Ishikawa (cell line): ENCODE measurements around the genes KRT6A, KRT73, RARG and MFSD5.

DNA sequence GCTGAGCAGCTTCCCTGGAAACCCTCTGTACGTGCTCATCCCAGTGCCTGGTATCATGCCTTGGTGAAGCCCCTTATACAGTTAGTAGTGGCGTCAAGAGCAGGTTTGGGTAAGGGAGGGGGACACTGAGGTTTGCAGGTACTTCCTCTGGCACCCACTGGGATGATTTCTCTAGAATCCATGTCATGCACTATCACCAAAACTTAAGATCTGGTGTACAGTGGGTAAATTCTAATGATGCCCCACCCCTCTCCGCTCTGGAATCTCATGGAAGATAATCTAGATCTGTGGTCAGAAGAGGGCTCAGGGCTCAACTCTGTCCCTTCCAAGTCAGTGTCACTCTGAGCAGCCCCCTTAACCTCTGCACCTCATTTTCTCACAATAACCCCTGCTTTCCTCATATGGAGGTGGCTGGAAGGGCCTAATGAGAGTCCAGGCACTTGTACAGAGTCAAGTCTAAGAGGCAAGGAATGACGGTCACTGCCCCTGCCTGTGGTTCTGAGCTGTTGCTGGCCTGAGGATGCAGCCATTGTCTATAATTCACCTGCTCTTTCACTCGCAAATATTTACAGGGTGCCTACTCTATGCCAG, 19.9 kb upstream of the KRT86 start:
- RRBS, result no CpG with 5 or more reads among the region's 5 CpGs

- RRBS, result no CpG with 5 or more reads among the region's 3 CpGs
These were observed 17.9 kb downstream of the KRT85 start for GRCh38 chr12:52349448-52349647.

DNA sequence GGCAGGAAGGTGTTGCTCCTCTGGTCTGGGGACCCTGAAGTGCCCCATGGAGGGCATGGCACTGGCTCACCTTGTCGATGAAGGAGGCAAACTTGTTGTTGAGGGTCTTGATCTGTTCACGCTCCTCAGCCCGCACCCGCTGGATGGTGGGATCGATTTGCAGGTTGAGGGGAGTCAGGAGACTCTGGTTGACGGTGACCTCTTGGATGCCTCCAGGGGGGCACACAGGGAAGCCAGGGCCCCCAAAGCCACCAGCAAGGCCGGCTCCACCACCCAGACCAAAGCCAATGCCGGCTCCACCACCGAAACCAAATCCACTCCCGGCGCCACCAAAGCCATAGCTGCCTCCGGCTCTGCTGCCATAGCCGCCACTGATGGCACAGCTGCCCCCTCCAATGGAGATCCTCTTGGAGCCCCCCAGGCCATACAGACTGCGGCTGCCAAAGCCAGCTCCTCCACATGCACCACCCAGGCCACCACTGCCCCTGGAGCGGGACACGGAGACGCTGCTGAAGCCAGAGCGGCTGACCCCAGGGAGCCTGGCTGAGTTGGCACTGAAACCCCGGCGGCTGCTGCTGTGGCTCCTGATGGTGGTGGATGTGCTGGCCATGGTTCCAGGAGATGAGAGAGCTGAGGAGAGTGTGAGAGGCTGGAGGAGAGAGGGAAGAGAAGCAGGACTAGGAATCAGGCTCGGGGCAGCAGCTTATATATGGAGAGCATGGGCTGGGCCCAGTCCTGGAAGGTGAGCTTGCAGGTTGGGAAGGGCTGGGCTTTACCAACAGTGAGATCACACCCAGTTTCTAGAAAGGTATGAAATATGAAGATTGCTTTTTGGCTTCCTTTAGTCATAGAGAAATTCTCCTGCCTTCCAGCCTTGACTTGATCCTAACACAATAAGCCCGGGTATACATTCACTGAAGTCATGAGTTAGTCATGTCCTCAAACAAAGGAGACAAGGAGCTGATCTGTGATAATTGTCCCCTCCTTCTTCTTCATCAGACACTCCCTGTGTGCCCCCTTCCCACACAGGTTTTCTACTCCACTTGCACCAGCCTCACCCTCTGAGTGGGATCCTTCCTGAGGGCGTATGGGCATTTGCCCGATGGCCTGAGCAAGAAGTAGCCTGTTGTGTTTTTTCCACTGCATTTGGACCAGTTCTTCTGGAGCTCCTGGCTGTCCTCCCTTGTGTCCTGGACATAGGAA, at the start of gene KRT6A:
KRT6A (minus strand) TSS at position 679 of the 1,203 bp plus-strand sequence.
- RRBS, result no CpG with 5 or more reads among the region's 24 CpGs

DNA sequence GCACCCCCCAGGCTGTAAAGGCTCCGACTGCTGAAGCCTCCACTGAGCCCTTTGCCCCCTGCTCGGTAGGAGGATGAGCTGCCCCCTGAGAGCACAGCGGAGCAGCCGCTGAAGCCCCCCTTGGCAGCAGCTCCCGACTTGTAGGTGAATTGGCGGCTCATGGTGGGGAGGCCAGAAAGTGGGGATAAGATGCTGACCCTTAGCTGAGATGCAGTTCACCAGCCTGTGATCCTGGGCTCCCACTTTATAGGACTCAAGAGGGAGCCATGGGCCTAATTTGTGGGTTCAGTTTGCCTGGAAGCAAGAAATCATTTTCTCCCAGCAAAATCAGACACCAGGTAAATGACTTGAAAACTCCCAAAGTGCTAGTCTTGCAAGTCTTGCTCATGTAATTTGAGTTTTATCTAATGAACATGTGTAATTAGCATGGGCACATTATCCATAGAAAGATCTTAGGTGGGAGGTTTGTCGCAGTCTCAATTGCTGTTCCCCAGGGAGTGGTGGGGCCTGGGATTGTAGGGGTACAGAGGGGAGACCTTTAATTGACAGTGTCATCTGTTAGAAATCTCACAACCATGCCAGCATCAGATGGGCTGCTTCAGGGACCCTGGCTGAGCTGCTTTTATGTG, at the start of gene KRT73:
KRT73 (minus strand) TSS at position 196 of the 629 bp plus-strand sequence.
- RRBS, result no CpG with 5 or more reads among the region's 7 CpGs

GRCh38 chr12:52847701-52848277, 1.0 kb downstream of the KRT78 start:
- RRBS, result no CpG with 5 or more reads among the region's 9 CpGs

DNA sequence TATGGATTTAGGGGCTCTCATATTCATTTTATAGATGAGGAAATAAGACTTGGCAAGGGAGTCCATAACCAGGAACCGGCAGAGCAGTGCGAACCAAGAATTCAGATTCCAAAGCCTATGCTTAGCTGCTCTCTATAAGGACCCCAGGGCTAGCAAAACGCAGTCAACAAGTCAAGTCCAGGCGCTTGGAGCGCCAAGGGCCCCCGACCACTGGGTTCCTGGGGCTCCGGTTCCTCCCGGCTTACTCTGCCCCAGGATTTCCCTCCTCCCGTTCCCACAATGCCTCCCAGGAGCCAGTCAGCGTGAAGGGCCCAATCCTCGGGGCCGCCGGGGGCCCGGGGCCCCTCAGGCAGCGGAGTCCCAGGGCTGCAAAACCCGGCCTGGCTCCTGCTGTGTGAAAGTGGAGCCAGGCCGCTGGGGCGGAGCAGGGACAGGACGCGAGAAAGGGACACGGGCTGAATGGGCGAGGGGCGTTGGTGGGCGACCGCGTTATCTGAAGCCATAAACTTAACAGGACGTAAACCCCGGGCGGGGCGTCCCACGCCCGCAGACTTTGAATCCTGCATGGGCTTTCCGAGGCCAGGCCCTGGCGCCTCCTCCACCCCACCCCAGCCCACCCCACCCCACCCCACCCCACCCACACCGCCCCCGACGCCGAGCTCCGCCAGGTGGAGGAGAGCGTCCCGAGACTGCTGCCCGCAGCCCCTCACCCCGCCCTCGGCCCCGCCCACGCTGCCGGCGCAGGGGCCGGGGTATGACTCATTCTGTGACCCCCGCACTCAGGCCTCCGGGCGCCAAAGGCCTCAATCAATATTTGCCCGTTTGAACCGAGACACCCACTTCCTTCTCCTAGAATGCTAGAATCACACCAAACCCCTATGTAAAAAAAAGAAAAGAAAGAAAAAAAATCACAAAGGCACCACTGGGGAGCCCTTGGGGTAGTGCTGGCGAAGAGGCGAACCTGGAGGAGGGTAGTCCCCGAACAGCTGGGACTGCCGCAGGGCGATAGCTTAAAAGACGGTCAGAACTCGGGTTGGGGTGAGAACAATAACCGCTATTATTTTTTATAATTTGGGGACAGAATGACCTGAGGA, 1.3 kb downstream of the KRT8 start:
- RRBS, result 2% methylated on average over 11 of the region's 62 CpGs

DNA sequence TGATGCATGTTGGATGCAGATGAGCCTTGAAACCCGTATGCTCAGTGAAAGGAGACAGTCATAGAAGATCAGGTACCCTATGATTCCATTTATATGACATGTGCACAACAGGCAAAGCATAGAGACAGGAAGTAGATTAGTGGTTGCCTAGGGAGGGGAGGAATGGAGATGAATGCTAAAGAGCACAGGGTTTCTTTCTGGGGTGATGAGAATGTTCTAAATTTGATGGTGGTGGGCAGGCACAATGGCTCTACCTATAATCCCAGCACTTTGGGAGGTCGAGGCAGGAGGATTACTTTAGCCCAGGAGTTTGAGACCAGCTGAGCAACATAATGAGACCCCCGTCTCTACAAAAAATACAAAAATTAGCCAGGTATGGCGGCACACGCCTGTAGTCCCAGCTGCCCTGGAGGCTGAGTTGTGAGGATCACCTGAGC, 3.6 kb upstream of the KRT8 start:
- RRBS, result no CpG with 5 or more reads among the region's 5 CpGs

- RRBS, result no CpG with 5 or more reads among the region's 3 CpGs
These were observed 9.8 kb upstream of the TNS2 start for GRCh38 chr12:53039980-53040455.

DNA sequence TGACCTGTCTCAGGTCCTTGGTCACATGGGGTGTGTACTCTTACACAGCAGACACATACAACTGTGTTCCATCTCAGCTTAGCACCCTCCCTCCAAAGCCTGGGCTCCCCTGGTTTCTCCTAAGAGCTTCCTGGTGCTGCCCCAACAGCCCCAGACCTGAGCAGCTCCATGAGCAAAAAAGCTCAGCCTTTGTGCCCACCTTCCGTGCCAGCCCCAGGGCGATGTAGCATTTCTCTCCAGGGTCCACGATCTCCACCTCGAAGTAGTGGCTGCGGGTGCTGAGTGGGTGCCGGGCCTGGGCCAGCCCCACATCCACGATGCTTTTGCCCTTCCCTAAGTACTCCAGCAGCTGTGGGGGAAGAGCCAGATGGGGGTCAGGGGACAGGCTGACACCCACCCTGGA, 11.2 kb downstream of the SPRYD3 start:
- RRBS, result no CpG with 5 or more reads among the region's 7 CpGs

DNA sequence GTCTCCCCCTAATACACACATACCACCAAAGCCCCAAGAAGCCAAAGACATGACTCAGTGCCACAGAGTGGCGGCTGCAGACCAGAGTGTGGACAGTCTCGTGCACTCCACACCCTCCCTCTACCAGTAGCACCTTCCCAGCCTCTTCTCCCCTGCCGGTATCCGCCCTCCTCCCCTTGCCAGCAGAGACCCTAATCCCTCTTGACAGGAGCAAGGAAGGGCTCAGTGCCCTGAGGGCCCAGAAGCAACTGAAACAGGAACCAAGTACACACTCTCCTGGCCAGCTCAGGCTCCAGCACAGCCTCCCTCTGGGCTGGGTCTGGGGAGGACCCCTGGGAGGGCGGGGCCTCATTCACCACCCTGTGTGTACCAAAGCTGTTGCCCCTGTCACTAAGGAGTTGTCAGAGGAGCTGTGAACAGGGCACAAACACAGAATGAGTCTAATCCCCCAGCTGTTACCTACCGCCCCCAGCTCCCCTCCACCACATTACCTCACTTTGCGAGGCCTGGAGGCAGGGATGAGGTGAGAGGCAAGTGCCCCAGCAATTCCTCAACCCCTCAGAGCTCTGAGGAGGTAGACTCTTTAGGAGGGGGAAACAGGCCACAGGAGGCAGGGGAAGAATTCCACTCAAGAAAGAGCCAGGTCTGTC, 8.2 kb downstream of the SPRYD3 start:
- RRBS, result no CpG with 5 or more reads among the region's 7 CpGs

GRCh38 chr12:53211387-53211936, 4.4 kb upstream of the ITGB7 start:
- RRBS, result no CpG with 5 or more reads among the region's 9 CpGs

GRCh38 chr12:53229410-53229900, 2.6 kb downstream of the RARG start:
- RRBS, result no CpG with 5 or more reads among the region's 3 CpGs

- RRBS, result 2% methylated on average over 29 of the region's 55 CpGs
These were observed at the start of gene RARG for GRCh38 chr12:53231722-53232840. Gene RARG (minus strand): TSS chr12:53232209.

DNA sequence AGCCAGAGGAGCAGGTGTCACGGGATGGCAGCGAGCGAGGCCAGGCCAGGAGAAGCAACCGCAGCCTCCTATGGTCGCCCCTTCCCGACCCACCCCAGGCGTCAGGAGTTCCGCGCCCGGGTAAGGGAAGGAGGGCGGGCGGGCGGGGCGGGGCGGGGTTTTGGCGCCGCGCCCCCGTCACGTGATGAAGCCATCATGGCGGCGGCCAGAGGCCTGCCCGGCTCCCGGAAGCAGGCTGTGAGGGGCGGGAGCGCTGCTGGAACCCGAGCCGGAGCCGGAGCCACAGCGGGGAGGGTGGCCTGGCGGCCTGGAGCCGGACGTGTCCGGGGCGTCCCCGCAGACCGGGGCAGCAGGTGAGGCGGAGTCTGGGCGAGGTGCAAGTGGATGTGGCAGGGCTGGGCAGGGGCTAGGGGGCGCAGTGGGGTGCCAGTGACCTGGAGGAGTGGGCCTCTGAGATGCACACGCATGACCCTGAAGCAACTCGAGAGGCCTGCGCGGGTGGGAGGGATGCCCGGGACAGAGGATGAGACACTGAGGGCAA, at the start of gene MFSD5:
MFSD5 (plus strand) TSS at position 180 of the 541 bp plus-strand sequence.
- RRBS, result under 1% methylated on average over 12 of the region's 45 CpGs

GRCh38 chr12:53328423-53328860, 7.0 kb upstream of the AAAS start:
- RRBS, result no CpG with 5 or more reads among the region's 14 CpGs

- RRBS, result no CpG with 5 or more reads among the region's 14 CpGs
These were observed 966 bp downstream of the SP1 start for GRCh38 chr12:53380944-53381340.

DNA sequence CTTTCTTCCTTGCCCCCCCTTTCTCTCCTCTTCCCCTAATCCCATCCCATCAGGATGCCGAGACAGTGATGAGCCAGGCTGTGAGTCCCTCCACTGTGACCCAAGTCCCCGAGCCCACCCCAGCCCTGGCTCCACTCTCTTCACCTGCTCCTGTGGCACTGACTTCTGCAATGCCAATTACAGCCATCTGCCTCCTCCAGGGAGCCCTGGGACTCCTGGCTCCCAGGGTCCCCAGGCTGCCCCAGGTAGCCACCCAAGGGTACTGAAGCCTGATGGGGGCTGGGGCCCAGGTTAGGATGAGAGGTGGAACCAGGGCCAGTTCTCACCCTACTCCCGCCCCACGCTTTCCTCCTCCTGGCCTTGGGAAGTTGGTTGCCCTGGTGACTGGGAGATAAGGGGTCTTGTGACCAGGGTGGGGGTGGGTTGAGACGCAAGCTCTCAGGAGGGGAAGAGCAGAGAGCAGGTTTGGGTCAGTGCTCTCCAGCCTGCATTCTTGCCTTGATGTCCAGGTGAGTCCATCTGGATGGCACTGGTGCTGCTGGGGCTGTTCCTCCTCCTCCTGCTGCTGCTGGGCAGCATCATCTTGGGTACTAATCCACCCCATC, 1.1 kb downstream of the AMHR2 start:
- RRBS, result no CpG with 5 or more reads among the region's 5 CpGs

GRCh38 chr12:53451568-53451869, 383 bp upstream of the PCBP2 start:
- RRBS, result no CpG with 5 or more reads among the region's 3 CpGs

DNA sequence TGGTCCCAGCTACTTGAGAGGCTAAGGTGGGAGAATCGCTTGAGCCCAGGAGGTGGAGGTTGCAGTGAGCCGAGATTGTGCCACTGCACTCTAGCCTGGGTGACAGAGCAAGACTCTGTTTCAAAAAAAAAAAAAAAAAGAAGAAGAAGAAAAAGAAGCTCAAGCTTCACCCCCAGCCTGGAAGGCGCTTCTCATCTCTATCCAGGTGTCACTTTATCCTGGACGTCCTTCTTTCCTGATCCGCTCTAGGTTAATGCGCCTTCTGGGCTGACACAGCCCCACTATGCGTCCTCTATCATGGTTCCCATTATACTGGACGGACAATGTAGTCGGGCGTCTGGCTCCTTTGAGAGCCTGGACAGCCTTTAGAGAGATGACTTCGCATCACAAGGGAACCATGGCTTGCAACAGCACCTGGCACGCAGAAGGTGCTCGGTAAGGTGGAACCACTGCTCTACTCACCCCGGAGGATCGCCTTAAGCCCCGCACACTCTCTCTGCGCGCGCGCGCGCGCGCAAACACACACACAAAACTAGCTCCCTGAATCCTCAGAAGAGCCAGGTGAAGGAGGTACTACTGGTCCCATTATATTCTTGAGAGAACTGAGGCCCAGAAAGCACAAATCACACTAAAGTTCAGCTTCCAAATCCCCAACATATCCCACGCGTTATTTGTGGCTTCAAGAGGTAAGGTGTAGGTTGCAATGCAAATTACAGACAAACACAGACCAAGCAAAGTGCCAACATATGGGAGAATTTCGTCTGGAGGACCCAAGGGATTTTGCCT, 7.1 kb downstream of the MAP3K12 start:
- RRBS, result no CpG with 5 or more reads among the region's 27 CpGs

DNA sequence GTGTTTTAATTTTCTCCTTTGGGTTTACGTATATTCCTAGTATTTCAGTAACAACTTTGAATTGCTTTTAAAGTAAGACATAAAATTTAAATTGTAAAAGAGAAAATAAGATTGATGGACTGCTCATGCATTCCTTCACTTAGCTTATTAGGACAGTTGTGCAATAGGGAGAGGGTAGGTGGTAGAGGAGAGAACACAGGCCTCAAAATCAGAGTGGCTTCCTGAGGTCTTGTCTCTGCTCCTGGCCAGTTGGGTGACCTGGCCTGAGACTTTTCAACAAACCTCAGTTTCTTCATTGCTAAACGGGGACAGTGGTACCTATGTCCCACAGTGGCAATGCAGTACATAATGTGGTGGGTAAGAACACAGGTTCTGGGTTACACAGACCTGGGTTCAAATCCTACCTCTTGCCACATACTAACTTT, 2.6 kb downstream of the MAP3K12 start:
- RRBS, result no CpG with 5 or more reads among the region's 2 CpGs